Zone of skin (tissue), 1 donor: ENCODE results near the genes MYBPH, FMOD and PRELP.

DNA sequence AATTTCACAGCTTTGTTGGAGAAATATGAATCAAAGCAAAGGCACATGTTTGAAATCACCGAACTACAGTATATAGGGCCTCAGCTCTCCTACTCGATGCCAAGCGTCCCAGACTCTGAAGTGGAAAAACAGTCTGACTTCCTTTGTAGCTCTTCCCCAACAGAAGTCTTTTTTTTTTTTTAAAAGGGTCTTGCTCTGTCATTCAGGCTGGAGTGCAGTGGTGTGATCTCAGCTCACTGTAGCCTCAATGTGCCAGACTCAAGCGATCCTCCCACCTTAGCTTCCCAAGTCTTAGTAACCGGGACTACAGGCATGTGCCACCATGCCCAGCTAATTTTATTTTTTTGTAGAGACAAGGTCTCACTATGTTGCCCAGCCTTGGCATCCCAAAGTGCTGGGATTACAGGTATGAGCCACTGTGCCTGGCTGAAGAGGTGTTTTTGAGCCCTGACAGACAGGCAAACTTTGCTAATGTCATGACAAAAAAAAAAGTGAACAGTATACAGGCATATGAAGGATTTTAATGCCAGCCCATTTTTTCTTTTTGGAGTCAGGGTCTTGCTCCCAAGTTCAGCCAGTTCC lies 3.0 kb downstream of the ADIPOR1 start:
- RRBS: no CpG with 5 or more reads among the region's 5 CpGs

- RRBS: no CpG with 5 or more reads among the region's 6 CpGs
Observed at GRCh38 chr1:202964272-202965117, 2.6 kb downstream of the CYB5R1 start.

DNA sequence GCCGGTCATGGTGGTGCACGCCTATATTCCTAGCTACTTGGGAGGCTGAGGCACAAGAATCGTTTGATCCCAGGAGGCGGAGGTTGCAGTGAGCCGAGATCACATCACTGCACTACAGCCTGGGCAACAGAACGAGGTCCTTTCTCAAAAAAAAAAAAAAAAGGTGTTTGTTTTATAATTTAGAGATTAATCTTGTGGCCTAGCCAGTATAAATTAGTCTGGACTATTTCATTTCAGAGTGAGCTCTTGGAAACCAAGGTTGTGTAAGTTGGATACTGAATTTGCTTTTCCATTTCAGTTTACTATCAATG lies 3.8 kb upstream of the PPFIA4 start:
- RRBS: no CpG with 5 or more reads among the region's 6 CpGs

DNA sequence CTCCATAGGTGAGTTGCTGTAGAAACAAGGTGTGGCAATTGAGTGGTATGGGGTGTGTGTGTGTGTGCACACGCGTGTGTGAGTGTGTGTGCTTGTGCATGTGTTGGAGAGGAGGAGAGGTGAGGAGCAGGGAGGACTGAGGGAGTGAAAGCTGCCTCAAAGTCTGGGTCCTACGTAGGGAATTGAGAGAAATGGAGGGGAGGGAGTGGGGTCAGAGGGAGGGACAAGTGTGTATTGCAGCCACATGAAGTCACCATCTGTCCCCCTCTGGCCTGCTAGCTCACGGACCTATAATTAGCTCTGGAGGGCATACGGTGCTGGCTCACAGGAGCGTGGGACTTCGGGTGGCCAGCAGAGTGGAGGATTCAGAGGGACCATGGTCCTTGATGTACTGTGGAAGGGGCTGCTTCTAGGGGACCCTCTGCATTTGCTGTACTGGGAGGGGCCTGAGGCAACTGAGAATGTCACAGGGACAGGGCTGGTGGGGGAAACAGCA lies 2.3 kb downstream of the PPFIA4 start:
- RRBS: no CpG with 5 or more reads among the region's 7 CpGs

GRCh38 chr1:203175638-203175927 lies at the start of gene MYBPH:
MYBPH (minus strand) TSS chr1:203175826.
- RRBS: no CpG with 5 or more reads among the region's 5 CpGs

DNA sequence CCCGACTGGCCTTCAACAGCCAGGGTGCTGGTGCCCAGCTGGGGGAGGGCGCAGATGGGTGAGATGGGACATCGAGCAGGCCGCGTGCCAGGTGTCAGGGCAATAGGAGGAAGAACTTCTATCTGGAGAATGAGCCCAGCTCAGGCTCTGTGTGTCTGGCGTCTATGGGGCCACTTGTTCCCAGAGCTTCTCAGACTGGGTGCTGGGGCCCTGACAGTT lies 291 bp upstream of the MYBPH start:
- RRBS: no CpG with 5 or more reads among the region's 6 CpGs

GRCh38 chr1:203272876-203273908 lies 32.1 kb upstream of the BTG2 start:
- RRBS: 6% methylated on average over 5 of the region's 47 CpGs

GRCh38 chr1:203282734-203283503 lies 22.4 kb upstream of the BTG2 start:
- RRBS: no CpG with 5 or more reads among the region's 11 CpGs

DNA sequence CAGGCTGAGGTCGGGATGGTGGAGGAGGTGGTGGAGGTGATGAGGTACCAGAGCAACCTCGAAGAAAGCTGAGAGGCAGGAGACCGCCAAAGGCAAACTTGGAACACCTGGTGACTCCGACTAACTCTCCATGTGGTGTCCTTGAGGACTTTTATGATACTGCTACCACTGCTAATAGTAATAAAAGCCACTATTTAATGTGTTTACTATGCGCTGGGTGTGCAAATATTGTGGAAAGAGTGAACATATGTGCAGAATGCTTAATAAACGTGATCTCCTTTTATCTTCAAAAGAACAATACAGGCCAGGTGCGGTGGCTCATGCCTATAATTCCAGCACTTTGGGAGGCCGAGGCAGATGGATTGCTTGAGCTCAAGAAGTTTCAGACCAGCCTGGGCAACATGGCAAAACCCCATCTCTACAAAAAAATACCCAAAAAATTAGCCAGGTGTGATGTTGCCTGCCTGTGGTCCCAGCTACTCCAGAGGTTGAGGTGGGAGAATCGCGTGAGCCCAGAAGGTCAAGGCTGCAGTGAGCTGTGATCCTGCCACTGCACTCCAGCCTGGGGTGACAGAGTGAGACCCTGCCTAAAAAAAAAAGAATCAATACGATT lies 16.7 kb upstream of the BTG2 start:
- RRBS: no CpG with 5 or more reads among the region's 11 CpGs

DNA sequence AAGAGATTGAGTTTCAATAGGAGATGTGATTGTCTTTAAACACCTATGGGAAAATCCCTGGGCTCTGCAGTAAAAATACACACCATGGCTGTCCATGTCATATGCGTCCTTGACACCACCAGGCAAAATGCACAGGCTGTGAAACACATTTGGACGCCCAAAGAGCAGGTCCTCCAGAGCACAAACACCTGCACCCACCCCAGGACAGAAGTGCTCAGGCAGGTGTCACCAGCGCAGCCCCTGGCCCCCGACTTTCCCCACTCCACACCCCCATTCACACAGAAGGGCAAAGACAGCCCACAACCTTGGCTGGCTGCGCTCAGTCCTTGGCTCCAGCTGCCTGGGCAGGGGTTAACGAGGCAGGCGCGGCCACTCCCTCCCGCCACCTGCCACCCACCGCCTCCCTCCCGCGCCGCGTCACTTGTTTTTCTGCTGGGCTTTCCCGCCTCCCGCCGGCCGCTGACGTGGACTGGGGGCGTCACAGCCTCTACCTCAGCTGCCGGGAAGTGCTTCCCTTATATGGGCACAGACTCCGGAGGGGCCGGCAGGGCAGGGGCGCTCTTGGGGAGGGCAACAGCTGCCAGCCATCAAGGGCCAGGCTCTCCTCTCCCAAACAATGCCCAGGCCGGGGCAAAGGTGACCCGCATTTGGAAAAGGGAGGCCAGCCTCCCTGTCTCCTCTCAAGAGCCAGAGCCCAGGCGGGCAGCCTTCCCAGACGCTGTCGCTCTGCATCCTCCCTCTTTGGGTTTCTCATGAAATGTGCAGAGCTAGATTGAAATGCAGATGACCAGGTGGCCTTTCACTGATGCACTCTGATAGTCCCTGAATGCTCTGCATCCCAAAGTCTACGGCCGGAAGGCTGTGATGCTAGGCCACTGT lies 14.9 kb upstream of the BTG2 start:
- RRBS: 2% methylated on average over 8 of the region's 31 CpGs

DNA sequence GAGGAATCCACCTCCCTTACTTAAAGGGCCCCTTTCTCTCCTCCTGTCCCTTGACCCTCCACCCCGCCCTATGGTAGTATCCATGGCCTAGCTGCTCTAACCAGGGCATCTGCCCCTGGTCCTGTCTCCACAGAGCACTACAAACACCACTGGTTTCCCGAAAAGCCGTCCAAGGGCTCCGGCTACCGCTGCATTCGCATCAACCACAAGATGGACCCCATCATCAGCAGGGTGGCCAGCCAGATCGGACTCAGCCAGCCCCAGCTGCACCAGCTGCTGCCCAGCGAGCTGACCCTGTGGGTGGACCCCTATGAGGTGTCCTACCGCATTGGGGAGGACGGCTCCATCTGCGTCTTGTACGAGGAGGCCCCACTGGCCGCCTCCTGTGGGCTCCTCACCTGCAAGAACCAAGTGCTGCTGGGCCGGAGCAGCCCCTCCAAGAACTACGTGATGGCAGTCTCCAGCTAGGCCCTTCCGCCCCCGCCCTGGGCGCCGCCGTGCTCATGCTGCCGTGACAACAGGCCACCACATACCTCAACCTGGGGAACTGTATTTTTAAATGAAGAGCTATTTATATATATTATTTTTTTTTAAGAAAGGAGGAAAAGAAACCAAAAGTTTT lies 1.8 kb downstream of the BTG2 start:
- RRBS: no CpG with 5 or more reads among the region's 21 CpGs

- RRBS: no CpG with 5 or more reads among the region's 2 CpGs
Observed at GRCh38 chr1:203308372-203308508, 2.9 kb downstream of the BTG2 start.

DNA sequence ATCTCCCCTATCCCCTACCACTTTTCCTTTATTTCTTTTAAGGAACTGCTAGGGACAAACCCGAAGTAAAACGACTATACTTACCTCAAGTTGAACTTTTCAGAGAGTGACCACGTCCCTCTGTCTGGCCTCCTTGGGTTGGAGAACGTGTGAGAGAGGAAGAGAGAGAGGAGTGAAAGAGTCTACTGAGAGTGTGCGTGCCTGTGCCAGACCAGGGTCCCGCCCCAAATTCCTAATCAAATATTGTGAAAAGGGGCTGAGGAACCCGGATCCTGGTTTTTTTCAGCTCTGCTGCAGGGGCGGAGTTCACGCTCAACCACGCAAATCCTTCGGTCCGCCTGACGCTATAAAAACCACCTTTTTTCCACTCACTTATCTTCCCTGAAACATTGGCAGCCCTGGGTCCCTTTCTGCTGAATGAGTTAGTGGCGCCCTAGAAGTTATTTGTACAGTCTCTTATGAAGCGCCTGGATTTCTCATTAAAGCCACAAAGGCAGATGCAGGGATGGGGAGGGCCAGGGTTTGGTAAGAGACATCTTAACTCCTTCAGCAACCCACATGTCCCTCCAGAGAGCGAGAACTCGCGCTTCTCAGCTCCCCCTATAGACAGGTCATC lies at the start of gene FMOD:
TSS of gene FMOD (minus strand) at position 174 of the 616 bp plus-strand sequence.
- RRBS: no CpG with 5 or more reads among the region's 18 CpGs

DNA sequence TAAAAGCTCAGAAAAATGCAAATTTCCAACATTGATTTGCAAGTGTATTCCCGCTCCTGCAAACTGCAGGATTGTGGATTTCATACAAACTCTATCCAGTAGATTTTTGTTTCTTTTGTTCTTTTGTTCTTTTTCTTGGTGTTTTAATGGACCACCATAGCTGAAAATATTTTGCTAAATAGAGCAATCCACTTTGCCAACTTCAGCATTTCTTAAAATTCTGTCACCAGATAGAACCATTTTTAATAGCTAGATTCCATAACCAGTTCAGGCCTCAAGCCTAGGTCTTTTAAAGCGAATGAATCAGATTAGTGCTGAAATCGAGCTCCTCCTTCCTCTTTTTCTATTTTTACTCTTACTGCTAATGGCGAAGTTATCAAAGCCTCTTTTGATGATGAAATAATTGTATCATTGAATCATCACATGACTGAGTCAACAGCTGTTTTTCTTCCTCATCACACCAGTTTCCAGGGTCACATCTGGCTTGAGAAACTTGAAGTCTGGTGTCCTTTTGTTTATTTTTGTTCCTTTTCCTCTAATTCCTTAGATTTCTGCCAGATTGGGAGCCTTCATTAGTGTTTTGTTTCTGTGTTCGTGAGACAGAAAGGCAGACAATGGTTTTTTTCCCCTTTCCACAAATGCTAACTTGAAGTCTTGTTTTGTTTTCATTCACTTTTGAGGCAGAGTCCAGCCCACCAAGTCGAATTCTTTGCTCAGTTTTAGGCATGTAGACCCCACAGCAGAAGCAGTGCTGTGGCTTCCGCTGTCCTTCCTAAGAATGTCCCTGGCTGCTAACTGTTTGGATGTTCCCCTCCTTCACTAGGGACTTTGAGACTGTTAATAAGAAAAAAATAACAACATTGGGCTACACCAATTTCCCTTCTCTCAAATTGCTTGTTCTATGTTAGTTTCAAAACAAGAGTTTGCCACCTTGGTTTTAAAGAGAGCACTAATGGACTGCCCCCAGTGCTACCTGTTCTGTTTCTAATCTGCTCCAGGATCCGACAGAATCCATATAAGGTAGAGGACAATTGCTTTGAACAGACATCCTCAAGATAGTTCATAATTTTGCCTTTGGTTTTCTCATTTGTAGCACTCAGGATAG lies 51.8 kb upstream of the FMOD start:
- RRBS: no CpG with 5 or more reads among the region's 8 CpGs

GRCh38 chr1:203475177-203475985 lies at the start of gene PRELP:
PRELP (plus strand) TSS chr1:203475806.
- RRBS: no CpG with 5 or more reads among the region's 8 CpGs

GRCh38 chr1:203591980-203592761 lies 34.5 kb upstream of the ATP2B4 start:
- RRBS: 68% methylated on average over 3 of the region's 10 CpGs

GRCh38 chr1:203601089-203601432 lies 25.6 kb upstream of the ATP2B4 start:
- RRBS: 48% methylated on average over 4 of the region's 4 CpGs

DNA sequence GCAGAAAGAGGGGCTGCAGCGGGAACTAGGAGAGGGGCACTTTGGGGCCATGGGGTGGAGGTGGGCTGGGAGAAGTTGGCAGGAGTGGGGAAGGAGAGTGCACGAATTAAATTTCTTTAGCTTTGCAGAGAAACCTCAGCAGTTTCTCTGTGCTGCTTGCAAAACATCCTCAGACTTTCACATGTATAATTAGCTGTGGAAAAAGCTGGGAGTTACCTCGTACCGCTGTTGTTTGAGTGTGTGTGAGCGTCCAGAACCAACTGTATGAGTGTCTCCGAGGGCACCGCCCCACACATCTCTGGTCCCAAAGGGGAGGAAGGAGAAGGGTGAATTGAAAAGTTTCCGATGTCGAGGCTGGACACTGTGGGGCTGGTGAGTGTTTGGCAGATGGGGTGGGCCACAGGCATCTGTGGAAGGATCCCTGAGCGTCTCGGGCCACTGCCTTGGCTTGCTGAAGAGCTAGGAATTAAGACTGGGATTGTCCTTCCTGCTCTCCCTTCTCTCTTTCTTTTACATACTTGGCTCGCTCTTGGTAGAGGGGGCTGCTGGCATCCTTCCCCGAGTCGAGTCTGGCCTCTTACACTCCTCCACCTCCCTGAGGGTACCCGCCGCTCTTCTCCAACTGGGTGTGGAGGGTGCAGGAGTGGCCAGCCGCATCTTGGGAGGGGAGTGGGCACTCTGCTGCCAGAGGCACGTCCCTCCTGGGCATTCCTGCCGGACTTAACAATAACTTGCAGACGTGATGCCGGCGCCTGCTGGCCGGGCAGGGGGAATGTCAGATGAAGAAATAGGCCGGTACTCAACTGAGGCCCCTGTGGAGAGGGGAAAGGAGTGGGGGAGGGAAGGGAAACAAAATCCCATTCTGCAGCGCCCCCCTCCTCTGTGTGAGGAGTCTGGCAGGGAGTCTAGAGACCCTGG lies 1.3 kb downstream of the ATP2B4 start:
- RRBS: no CpG with 5 or more reads among the region's 25 CpGs

- RRBS: no CpG with 5 or more reads among the region's 7 CpGs
Observed at GRCh38 chr1:203636309-203636912, 9.8 kb downstream of the ATP2B4 start.

DNA sequence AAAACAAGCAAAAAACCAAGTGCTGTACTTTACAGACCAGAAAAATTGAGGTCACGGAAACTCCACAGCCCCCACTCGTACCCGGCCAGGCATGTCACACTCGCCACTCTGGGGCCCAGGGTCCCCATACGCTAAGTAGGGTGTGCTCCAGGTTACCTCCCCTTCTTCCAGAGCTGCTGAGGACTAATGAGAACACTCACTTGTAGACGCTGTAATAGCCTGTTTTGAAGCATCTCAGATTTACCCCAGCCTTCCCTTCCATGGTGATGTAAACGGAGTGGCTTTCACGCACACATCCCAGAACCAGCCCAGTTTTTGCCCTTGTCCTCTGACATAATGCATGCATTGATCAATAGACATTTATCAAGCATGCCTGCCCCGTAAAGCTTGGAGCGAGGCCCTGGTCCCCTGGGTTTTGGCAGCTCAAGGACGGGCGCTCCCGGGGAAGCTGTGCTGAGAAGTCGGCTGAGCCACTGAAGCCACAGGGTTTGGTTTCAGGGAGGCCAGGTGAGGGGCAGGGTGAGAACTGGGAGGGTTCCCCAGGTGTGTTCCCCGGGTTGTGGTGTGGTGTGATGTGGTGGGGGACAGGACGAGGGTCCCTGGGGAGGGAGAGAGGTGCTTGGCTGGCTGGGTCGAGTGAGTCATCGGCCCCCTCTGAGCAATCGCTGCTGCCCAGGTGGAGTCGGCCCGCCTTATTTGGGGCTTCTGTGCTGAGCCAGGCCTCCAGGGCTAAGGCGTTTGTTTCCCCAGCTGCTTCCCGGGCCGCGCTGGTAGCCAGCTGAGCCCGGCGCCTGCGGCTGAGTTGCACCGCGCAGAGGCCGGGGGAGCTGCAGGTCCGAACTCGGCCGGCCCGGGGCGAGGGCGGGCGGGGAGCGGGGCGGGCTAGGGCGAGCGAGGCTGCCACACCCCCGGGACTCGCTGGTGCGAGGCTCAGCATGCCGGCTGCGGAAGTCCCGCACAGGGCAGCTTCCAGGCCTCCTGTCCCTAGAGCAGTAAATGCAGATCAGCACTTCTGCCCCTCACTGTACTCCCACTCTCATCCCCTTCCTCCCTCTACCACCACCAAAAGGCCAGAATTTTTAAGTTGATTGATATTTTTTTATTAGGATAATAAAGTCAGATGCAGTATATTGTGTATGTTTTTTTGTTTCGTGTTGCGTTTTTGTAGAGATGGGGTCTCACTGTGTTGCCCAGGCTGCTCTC lies 23.6 kb downstream of the ATP2B4 start:
- RRBS: 4% methylated on average over 12 of the region's 50 CpGs